Mammary microvascular endothelial cell (primary cell): ENCODE measurements around the genes IRF1 and IL5.

DNA sequence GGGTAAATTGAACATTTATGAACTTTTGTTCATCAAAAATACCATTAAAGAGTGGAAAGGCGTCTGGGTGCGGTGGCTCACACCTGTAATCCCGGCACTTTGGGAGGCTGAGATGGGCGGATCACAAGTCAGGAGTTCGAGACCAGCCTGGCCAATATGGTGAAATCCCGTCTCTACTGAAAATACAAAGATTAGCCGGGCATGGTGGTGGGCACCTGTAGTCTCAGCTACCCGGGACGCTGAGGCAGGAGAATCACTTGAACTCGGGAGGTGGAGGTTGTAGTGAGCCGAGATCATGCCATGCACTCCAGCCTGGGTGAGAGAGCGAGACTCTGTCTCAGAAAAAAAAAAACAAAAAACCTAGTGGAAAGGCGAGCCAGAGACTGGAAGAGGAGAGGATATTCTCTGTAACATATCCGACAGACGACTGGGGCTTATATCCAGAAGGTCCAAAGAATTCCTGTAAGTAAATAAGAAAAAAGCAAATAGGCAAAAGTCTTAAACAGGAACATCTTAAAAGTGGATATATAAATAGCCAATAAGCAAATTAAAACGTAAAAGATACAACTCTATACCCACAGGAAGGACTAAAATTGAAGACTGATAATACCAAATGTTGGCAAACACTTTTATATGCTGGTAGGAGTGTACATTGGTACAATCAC lies 50.2 kb downstream of the IRF1 start:
- RAMPAGE, long total RNA = no peak

DNA sequence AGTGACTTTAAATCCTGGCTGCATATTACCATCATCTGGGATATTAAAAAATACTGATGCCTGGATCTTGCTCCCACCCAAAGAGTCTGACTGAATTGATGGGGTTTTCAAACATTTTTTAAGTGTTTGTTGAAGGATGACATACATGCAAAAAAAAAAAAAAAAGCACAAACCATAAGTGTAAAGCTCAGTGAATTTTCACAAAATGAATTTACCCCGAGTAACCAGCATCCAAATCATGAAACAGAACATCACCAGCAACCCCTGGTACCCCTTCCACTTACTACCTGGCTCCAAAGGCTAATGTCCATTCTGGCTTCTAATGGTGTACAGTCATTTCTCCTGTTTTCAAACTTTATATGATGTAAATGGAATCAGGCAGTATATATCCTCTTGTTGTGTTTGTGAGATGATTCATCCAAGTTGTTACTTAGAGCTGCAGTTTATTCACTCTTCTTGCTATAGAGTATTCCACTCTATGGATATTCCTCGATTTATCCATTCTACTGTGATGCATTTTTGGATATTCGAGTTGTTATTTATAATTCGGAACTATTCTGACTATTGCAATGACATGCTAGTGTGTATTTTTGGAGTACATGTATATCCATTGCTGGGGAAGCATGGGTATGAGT lies 32.5 kb downstream of the IRF1 start:
- RAMPAGE, long total RNA = no peak

GRCh38 chr5:132465021-132465696 lies 25.4 kb downstream of the IRF1 start:
- RAMPAGE, long total RNA = no peak

- RAMPAGE, long total RNA = no peak
These were observed 19.9 kb downstream of the IRF1 start for GRCh38 chr5:132470497-132471330.

DNA sequence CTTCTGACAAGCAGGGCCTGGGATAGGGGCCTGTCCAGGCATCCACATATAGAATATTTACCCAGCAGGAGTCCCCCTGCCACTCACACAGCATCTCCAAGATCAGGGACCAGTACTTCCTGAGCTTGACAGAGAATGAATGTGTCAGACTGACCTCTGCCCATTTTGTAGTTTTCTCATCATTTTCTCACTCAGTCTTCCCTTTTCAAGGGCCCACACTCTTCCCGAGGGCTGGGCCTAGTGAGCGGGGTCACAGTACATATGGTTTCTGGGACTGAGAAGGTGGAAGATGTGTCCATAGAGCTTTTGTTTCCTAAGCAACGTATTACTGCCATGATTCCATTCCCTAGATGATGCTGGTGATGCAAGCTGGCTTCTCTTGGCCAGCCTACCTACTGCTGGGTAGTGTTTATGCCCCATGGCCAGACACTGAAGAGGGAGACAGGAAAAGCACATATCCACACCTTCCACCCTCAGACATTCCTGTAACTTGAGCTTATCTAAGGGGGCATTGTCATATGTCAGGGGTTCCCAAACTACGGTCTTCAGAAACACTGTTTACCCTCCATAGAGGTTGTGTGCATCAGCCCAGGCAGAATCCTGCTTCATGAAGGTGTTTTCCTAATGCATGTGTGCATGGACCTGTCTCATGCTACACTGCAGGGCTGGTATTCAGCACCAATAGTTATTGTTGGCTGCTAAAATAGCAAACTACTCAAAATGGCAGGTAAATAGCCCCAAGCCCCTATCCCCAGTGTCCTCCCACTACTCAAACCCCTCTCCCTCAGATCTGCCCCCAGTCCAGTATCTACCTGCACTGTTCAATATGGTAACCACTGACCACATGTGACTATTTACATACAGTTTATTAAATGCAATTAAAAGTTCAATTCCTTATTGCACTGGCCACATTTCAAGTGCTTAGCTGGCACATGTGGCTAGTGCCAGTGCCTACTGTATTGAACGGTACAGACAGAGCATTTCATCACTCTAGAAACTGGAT lies 9.5 kb downstream of the IRF1 start:
- RAMPAGE, long total RNA = no peak

DNA sequence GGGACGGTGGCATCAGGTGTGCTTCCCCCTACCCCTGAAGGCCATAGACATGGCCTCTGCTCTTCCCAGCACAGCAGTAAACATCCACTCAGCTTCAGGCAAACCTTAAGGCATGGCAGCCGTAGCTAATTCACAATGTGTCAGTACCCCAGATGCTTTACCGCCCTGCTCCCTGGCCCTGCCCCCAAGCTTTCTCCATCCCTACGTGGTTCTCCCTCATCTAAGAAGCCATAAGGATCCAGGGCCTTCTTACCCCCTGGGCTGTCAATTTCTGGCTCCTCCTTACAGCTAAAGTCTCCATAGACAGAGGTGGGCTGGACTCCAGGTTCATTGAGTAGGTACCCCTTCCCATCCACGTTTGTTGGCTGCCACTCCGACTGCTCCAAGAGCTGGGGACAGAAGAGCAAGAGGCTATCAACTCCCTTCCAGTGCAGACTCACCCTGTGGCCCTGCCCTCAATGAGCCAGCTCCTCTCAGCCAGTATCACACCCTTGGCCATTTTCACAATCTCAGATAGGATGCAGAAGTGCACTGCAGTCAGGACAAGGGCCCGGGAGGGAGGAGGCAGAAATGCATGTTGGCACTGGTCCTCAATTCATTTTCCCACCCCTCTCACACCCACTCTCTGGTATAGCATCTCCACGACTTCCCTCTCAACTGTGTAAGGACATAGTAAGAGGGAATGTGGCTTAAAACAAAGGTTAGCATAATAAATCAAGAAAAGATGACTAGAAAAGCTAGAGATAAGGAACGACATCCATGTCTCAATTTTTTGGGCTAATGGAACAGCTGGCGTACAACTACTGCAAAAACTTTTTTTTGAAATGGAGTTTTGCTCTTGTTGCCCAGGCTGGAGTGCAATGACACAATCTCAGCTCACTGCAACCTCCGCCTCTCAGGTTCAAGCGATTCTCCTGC lies 6.2 kb downstream of the IRF1 start:
- RAMPAGE, long total RNA = no peak

DNA sequence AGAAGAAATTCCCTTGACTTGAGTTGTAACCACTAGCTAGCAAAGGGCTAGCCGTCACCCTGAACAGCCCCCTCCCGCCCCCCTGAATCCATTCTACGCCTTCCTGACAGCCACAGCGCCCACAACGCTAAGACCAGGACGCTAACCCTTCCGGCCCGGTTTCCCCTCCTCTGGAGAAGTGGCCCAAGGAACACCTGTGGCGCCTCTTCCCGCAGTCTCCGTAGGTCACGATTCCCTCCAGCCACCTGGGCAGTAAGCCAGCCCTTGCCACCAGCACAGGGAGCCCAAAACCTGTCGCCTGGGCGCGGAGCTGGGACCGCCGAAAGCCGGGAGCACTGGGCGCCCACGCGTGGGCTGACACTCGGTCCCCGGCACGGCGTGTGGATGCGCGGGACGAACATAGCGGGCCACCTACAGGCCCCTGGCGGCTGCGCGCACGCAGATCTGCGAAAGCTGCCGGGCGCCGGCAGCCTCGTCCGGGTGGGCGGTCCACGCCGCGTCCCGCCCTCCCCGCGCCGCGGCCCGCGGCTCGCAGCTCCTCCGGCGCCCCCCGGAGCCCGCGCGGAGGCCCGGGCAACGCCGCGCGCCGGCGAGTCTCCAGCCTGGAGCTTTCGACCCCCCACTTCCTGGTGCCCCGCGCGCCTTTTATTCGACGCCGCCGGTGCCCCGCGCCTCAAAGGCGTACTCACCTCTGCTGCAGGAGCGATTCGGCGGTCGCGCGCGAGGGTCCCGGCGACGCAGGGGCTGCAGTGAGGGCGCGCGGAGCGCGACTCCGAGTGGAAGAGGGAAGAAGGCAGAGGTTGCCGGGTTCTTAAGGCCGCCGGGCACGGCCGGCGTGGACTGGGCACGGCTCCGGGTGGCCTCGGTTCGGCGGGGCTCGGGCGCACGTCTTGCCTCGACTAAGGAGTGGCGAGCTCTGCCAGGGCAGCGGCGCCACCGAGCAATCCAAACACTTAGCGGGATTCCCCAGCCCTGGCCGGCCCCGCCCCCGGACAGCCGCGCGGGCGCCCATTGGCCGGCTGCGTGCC lies at the start of gene IRF1:
IRF1 (minus strand) TSS at position 918 of the 1,028 bp plus-strand sequence.
- RAMPAGE, long total RNA = no peak

- RAMPAGE, long total RNA = no peak
These were observed 321 bp upstream of the IRF1 start for GRCh38 chr5:132490884-132491304.

DNA sequence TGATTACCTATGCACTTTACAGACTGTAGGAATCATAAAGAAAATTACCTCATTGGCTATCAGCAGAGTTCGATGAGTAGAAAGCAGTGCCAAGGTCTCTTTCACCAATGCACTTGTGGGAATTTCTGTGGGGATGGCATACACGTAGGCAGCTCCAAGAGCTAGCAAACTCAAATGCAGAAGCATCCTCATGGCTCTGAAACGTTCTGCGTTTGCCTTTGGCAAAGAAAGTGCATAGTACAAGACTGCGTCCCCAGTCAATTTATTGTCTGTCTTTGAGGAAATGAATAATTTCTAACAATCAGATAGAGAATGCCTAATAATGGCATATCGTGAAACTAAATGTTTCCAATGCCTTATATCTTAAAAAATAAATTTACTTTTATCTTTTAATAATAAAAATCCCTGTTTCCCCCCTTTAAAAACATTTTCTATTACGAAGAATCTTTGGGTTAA lies at the start of gene IL5:
IL5 (minus strand) TSS at position 236 of the 456 bp plus-strand sequence.
- RAMPAGE, long total RNA = no peak

DNA sequence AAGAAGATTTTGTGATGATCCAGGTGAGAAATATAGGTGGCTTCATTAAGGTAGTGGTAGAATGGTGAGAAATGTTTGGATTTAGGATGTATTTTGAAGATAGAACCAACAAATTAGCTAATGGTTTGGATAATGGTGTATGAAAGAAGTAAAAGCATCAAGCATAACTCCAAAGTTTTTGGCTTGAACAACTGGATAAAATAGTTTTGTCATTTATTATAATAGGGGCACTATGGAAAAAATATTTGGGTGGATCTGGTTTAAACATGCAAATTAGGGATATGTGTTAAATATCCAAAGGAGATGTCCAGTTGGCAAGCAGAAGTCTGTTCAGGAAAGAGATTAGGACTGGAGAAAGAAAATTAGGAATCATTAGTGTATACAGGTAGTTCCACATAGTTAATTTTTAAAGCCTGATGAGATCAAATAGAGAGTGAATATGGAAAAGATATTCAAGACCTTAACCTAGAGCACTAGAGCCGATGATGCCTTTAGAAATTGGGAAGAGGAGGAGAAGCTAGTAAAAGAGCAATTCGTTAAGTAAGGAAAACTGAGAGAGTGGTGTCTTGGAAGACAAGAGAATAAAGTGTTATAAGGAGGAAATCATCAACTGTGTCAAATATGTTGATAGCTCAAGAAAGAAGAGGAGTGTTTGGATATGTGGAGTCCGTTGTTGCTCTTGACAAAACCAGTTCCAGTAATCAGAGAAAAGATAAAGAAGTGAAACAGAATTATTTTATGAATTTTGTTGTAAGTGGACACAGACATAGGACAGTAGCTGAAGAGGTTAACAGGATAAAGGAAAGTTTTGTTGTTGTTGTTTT lies 5.8 kb downstream of the RAD50 start:
- RAMPAGE, long total RNA = no peak

GRCh38 chr5:132587763-132588266 lies 31.0 kb downstream of the RAD50 start:
- RAMPAGE, long total RNA = no peak

DNA sequence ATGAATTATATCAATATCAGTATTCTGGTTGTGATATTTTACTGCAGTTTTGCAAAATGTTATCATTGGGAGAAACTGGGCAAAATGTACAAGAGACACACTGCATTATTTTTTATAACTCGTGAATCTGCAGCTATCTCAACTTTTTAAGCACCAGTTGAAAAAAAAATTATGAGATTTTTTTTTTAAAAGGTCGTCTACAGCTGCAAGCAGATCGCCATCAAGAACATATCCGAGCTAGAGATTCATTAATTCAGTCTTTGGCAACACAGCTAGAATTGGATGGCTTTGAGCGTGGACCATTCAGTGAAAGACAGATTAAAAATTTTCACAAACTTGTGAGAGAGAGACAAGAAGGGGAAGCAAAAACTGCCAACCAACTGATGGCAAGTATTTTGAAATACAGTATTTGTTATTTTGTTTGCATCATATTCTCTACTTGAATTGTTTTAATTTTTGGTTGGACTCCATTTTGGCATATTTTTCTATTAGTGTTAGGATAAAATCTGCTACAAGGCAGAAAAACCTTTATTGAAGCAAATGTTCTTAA lies 31.8 kb downstream of the RAD50 start:
- RAMPAGE, long total RNA = no peak

DNA sequence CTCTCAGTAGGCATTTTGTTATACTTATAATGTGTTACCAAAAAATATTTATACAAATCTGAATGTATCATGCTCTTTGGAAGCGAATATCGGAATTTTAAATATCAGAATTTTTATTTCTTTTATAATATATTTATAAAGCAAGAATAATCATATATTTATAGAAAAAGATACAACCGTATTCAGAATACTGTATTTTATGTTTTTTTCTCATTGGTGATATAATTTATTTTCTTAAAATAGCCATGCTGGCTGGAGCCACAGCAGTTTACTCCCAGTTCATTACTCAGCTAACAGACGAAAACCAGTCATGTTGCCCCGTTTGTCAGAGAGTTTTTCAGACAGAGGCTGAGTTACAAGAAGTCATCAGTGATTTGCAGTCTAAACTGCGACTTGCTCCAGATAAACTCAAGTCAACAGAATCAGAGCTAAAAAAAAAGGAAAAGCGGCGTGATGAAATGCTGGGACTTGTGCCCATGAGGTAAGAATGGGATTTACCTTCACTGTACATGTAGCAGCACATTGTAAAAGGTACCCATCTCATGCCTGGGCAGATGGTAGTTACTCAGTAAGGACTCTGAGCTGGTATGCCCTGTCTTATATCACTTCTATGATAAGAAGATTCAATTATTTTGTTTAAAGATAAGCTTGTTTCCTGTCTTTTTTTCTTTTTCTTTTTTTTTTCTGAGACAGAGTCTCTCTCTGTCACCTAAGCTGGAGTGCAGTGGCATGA lies 38.7 kb downstream of the RAD50 start:
- RAMPAGE, long total RNA = no peak

- RAMPAGE, long total RNA = no peak
These were observed 8.4 kb downstream of the SOWAHA start for GRCh38 chr5:132821053-132822310.

- RAMPAGE, long total RNA = no peak
These were observed 10.6 kb upstream of the SHROOM1 start for GRCh38 chr5:132840956-132841529.

DNA sequence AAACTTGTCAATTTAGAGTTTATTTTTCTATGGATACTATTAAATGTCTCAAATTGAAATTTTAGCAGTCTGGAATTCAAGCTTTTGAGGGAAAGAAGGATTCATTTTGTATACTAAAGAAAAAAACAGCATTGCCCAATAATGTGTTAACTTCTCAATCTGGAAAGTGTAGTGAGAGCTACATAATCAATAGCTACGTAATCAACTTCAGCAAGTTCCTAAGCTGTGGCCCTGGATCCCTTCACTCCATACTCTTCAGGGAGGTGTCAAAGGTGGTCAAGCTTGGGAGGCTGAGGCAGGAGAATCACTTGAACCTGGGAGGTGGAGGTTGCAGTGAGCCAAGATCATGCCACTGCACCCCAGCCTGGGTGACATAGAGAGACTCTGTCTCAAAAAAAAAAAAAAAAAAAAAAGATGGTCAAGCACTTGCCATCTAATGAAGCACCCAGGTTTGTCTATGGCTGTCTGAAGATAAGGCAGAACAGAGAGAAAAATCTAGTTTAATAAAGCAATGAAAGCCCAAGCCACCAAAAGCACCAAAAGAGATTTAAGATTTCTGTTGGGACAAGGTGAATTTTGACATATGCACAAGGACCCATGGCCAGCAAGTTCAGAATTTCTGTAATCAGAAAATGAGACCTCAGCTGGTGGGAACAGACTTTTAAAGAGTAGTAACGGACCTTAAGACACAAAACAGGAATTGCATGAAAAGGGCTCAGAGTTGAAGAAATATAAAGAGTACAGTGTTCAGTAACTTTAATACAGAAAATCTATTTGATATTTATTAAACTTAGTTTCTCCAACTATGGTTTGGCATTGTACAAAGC lies 1.4 kb downstream of the LEAP2 start:
- RAMPAGE, long total RNA = no peak

DNA sequence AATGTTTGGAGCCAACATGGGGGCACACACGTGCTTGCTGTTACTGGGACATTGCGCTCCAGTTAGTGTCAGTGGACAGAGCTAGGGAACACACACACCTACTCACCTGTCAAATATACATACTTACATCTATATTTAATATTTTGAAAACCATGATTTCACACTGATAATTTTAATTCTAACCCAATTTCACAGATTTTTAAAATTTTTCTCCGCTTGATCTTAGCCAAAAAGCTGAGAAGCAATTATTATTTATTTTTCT lies 10.2 kb downstream of the ZCCHC10 start:
- RAMPAGE, long total RNA = no peak

GRCh38 chr5:133049440-133050146 lies 2.2 kb upstream of the HSPA4 start:
- RAMPAGE, long total RNA = no peak

DNA sequence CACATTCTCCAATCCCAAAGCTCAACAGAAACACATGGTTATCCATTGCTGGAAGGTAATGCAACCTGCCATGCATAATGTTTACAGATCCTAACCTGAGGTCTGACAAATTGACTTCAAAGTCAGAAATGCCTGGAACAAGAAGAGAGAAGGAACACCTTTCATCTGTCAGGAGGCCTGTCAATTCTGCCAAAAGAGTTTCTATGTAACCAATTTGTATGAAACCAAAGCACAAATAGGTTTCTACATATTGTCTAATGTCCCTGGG lies 204.9 kb downstream of the FSTL4 start:
- RAMPAGE, long total RNA = no peak

GRCh38 chr5:133522884-133523451 lies 89.4 kb downstream of the FSTL4 start:
- RAMPAGE, long total RNA = no peak